ENCODE measurements around the gene GRIA2.

GRCh38 chr4:156950944-156952119 is 20.3 kb downstream of the PDGFC start:
- PRO-cap = no peak
- RAMPAGE, long total RNA, 2 experiments = no peak in any of the 2 experiments

DNA sequence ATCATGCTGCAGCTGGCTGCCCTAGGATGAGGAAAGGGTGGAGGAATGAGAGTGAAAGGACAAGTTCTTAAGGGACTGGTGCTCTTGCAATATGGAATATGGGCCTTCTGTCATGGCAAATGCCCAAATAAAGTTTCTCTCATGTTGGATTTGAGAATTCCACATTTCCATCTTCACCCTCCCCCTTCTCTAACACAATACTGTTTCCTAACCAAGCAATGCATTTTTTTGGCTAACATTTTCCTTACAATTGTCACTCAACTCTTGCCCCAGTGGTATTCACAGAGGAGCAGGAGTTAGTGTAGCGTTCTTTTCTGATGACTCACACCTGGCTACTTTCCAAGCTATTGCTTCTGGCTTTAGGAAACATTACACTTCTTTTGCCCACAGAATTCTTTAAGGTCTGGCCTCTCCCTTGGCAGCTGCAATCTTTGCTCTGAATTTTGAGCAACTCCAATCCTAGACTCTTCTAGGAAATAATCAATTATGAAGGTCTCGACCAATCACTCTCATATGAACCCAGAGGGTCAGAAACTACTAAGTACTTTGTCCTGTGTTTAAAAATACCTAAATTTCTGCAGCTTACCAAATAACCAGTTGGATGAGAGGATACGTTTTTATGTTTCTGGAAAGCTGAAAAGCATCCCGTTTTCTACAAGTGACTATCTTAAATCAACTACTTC is 27.6 kb upstream of the PDGFC start:
- PRO-cap = no peak
- RAMPAGE, long total RNA, 2 experiments = no peak in any of the 2 experiments

- PRO-cap = no peak
- RAMPAGE, long total RNA, 2 experiments = no peak in any of the 2 experiments
Observed at GRCh38 chr4:157220225-157221013, at the start of gene GRIA2. GRIA2 (plus strand) TSS chr4:157220728.

GRCh38 chr4:157222823-157223397 is 2.4 kb downstream of the GRIA2 start:
- PRO-cap = no peak
- RAMPAGE, long total RNA, 2 experiments = no peak in any of the 2 experiments

DNA sequence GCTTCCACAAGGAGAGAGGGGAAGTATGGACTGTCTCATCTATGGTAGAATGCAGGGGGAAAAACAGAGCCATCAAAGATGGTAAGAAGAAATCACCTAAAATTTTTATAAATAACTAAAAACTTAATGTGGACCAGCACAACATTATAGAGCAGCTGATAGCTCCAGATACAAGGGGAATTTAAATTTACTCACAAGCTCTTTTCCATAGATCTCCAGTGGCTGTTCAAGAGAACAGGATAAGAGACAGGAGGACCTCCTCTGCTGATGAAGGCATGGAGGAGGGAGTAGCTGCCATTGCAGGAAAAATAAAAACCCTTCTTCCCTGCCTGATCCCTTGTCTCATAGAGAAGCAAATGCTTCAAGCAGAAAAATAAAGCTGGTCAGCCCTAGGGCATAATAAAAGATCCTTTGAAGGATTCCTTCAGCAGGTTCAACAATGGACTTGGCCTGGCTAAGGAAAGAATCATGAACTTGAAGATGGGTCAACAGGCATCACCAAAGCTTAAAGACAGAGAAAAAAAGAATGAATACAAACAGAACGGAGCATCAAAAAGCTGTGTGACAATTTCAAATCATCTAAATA is 113.5 kb downstream of the GASK1B start:
- PRO-cap = no peak
- RAMPAGE, long total RNA, 2 experiments = no peak in any of the 2 experiments

- PRO-cap = no peak
- RAMPAGE, long total RNA, 2 experiments = no peak in any of the 2 experiments
Observed at GRCh38 chr4:158121195-158121734, 51.6 kb downstream of the GASK1B start.

DNA sequence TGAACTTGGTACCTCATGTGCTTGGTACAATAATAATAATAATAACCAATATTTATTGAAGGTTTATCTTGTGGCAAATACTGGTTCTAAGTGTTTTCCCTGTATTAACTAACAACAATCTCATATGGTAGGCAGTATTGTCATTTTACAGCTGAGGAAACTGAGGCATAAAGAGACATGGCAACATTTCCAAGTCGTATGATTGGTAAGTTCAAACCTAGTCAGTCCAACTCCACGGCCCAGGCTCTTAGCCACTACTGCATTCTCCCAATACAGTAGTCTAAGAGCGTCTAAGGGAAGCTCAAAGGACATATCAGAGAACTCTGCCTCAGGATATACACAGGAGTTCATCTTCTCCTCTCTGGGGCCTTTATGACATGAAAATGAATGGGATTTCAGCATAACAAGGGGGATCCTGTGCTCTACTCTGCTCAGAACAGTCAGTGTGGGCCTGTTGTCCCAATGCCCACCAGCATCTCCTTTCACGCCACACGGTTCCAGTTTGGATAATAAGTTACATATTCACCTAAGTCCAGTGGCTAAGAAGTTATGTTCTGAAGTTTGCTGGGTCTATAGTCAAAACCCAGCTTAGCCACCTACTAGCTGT is 4.3 kb downstream of the GASK1B start:
- PRO-cap = no peak
- RAMPAGE, long total RNA, 2 experiments = no peak in any of the 2 experiments

- PRO-cap = no peak
- RAMPAGE, long total RNA, 2 experiments = no peak in any of the 2 experiments
Observed at GRCh38 chr4:158782538-158783396, 13.9 kb downstream of the FNIP2 start.

DNA sequence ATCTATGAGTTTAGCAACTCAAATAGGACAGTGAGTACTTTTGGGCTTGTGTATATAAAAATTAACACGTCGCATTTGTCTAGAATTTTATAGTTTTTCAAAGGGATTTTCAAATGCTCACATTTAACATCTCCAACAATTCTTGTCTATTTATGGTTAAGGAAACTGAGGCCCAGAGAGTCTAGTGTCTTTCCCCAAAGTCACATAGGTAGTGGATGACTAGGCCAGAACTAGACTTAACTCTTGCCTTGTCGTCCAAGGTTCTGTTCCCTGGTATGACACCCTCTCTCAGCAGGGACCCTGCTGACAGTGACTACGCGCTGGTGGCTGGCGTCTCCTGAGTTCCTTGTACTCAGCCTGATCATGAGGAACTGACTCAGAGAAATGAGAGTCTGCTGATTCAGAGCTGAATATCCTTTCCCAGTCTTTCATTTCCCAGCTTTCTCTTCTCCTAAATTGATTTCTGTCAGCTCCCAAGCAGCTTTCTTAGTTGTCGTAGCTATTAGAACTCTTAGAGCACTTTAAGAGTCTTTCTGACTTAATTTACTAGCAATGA is 27.9 kb downstream of the FNIP2 start:
- PRO-cap = no peak
- RAMPAGE, long total RNA, 2 experiments = no peak in any of the 2 experiments

GRCh38 chr4:158802780-158803696 is 34.2 kb downstream of the FNIP2 start:
- PRO-cap = no peak
- RAMPAGE, long total RNA, 2 experiments = no peak in any of the 2 experiments

GRCh38 chr4:158821200-158821683 is 52.4 kb downstream of the FNIP2 start:
- PRO-cap = no peak
- RAMPAGE, long total RNA, 2 experiments = no peak in any of the 2 experiments

DNA sequence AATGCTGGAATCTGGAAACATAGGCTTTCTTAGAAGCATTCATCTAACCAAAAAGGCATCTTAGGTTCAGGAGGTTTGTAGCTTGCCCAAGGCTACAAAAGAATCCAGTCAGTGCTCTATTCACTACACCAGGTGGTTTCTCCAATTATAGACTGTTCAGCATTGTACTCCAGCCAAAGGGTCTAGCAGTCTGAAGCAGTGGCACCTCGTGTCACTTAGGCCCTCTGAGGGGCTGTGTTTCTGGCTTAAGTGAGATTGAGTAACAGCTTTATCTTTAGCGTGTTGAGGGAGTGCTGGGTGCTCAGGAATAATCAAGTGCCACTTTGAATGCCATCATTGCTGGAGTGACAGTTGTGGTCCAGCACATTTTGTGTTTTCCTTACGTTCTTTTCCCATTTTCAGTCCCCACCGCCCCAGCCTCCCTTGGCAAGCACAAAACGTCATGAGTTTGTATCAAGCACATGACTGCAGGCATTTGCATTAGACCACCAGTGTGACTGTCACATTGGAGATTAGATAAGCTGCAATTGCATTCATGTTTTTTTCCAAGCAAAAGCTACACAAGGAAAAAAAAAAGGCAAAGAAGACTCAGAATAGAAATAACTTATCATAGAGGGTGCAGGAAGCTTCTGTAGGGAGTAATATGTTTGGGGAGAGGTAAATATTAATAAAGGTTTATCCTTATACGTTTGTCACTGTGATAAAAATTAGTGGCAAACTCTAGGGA is 58.8 kb downstream of the FNIP2 start:
- PRO-cap = no peak
- RAMPAGE, long total RNA, 2 experiments = no peak in any of the 2 experiments

DNA sequence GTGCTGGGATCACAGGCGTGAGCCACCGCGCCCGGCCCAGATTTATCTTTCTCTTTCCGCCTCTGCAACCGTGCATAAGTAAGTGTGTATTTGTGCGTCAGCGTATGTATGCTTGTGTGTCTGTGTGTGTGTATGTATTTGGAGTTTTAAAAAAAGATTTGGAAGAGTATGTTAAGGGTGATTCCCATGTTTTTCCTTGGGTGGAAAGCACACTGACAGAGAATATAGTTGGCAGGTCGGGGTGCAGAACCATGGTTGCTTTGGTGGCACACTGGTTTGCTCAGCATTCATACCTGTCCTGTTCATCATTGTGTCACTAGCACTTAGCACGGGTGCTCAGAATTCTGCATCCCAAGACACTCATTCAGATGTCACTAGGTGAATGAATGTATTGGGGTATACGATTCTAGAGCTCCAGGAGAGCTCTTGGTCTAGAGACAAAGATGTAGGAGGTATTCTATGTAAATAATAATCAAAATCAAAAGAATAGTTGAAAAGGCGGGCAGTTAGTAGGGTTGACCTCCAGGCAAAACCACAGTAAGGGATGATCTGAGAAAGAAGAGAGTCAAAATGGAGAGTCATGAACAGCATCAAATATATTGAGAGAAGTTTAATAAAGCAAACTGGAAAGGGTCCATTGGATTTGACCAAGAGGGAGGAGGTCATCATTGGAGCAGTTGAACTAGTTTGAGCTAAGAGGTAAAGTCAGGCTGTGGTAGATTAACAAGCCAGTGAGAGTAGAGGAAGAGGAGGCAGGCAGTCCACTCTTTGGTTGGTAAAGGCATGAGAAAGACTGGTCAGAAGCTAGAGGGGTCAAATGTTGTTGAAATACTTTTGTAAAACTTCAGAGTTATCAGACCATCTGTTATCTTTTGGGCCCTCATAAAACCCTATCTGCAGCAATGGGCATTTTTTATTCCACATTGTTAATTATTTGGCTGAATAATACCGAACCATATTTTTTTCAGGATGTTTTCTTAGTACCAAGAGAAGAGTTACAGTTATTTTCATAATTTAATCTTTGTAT is 62.0 kb downstream of the FNIP2 start:
- PRO-cap = no peak
- RAMPAGE, long total RNA, 2 experiments = no peak in any of the 2 experiments

GRCh38 chr4:158841243-158841868 is 72.5 kb downstream of the FNIP2 start:
- PRO-cap = no peak
- RAMPAGE, long total RNA, 2 experiments = no peak in any of the 2 experiments

DNA sequence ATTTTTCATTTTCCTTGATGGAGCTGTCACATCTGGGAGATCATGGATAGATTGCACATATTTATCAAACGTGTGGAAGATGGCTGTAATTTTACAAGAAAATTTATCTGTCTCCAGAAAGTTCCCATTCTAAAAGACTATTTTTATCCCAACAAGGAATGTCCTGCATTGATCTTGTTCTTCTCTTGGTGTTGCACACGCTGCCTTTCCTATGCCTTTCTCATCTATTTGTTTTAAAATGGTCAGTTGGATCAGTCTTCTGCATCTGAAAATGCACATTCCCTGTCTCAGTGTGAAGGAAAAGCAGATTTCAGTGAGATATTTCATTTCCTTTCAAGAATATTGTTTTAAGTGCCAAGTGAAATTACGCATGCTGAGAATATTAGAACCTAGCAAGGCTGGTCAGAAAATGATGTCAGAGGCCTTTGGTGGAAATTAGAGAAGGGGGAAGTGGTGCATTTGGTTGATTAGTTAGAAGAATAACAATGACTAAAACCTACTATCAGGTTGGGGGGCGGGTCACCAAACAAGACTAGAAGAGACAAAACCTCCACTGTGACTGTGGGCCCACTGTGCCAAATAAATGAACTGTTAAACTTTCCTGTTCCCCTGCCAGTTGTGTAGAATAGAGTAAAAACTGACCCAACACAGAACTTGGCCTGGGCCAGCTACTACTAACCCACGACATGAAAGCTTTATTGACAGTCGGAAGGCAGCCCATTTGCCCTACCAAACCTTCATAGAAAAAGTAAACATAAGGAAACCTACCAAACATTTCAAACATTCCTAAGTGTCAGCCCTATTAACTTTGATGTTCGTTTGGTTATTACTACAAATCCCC is 2.8 kb downstream of the RAPGEF2 start:
- PRO-cap = no peak
- RAMPAGE, long total RNA, 2 experiments = no peak in any of the 2 experiments

DNA sequence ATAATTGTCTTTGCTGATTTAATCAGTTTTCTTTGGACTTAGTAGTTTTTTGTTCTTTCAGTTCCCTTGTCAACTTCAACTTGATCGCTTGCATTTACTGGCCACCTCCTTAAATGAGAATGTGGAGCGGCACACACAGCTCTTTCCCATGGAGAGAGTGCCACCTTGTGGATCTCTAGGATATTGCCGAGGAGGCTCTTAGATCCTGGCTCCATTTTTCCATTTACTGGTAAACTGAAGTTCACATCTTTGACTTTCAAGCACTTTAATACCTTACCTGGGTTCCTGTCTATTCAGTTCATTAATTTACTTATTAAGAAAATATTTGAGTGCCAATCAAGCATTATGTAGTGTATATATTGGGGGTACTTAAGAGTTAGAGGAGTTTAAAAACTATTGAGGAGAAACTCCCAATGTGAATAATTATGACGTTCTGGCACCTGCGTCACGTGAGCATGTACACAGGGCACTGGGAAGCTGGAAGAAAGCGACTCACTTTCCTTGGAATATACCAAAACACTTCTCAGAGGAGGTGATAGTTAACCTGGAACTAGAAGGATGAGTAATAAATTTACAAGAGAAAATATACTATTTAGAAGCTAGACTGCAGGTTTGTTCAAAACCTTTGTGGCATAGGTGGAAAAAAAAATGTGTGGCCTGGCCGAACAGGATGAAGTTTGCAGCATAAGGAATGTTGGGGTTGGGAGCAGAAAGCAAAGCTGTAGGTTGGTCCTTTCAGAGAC is 100.3 kb downstream of the RAPGEF2 start:
- PRO-cap = no peak
- RAMPAGE, long total RNA, 2 experiments = no peak in any of the 2 experiments

DNA sequence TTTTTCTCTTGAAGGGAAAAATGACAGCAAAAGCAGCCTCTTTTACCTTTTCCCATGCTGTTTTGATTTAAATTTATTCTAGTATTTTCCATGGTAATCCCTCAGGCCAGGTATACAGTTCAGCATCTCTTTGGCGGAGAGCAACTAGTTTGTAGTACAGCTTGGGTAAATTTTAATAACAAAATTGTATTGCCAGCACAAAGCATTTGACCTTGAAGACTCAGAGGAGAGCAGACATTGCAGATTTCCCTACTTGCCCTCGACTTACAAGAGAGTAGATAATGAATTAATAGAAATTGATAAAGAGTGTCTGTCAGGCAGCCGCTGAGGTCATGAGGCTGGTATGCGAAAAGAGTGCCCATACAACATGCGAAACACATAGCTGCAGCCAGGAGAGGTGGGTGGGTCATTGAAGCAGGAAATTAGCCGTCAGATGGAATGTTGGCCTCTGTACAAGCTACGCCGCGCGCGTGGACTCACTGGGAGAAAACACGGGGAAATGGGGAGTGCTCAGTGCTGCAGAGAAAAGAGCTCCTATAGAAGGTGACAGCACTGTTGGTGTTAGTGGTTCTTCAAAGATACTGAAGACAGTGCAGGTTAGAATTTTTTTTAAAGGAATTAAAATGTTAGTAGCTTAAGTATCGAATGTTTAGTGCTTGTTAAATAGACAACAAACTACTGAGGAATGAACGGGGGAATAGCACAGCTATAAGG is 125.0 kb downstream of the RAPGEF2 start:
- PRO-cap = no peak
- RAMPAGE, long total RNA, 2 experiments = no peak in any of the 2 experiments

DNA sequence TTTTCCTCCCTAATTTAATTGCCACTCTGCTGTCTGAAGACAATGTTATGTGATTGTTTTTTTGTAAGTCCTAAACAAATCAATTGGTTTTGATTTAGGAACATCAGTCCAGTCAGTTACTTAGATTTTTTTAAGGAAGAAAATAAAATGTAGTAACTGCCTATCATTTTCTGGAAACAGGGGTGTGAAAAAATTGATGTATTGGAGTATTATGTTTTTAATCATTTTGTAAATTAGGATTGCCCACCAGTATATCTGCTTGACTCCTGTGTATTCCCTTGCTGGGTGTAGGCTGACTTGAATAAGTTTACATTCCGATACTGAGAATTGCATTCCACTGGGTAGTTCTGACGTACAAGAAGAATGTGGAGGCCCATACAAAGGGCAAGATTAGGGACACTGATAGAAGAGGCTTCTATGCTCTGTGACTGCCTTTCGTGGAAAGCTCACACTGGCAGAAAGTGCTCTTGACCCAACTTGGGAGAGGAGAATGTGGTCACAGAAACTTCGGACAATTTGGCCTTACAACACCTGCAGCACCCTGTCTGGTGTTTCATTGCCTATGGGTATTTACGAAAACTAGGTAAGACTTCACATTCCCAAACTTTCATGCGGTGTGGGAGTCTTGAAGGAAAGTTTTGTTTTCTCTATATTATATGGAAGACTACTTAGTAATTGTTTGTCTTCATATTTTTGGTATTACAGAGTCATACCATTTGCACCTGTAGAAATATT is 126.2 kb downstream of the RAPGEF2 start:
- PRO-cap = no peak
- RAMPAGE, long total RNA, 2 experiments = no peak in any of the 2 experiments

- PRO-cap = no peak
- RAMPAGE, long total RNA, 2 experiments = no peak in any of the 2 experiments
Observed at GRCh38 chr4:159308254-159309666, 205.9 kb downstream of the RAPGEF2 start.

DNA sequence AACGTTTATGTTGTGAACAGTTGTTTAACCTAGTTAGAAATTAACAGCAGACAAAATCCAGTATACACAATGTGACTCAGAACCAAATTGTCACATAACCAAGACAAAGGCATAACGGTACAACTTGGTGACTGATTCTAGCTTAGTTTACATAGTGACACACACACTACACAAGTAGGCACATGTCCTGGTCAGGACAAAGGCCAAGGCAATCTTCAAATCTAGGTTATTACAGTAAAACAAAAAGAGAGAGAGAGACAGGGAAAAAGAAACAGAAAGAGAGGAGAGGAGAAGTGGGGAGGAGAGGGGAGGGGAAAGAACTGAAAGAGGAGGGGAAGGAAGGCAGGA is 482.6 kb downstream of the NAF1 start:
- PRO-cap = no peak
- RAMPAGE, long total RNA, 2 experiments = no peak in any of the 2 experiments